ENCODE measurements around a stretch of chr1.

- PRO-cap, 2 experiments, result no peak in any of the 2 experiments
Observed at GRCh38 chr1:63903529-63904168, 129.8 kb downstream of the ROR1 start.

DNA sequence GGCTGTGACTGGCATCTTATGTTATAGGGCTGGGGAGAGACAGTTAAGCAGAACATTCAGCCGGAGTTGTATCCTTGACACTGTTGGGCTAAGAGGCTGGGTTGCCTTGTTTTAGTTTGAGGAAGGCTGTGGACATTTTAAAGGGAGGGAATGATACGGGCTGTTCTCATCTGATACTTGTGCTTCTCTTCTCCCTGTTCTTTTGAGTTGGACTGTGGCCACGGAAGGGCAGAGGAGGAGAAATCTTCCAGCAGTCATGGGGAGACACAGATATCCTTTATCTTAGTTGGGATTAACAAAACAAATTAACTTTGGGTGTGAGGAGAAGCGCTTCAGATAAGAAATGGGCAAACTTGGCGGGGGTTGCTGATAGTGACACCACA, 138.8 kb downstream of the ROR1 start:
- PRO-cap, 2 experiments, result no peak in any of the 2 experiments

DNA sequence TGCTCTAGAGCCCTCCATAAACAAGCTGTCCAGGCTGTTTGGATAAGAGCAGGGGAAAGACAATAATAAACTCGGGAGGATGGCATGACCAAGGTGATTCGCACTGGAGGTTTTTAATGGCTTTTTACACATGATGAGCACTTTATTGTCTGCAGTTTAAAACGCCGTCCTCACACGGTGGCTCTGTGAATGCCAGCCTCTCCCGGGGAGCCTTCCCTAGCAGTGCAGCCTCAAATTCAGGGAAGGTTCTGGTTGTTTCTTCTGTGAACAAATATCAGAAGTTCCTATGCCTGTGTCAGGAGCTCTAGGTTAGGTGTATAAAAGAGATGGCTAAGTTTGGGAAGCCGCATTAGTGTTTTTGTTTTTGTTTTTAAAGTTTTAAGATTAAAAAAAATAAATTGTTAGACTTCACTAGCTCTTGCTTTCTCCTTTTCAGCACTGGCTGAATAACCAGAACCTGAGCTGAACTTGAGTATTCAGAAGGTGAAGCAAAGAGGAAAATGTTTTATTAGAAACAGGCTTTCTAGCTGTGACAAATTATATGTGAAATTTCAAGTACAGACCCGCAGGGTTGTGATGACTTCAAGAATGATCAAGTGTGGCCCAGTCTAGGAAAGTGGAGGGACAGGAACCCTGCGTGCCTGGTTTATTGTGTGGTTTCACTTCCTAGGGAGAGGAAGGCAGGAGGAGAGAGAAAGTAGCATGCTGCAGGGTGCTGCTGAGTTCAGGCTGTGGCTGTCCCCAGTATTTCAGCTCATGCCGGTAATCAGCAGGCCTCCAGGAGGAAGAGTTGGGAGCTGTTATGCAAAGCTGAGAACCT, 140.1 kb downstream of the ROR1 start:
- PRO-cap, 2 experiments, result no peak in any of the 2 experiments

- PRO-cap, 2 experiments, result no peak in any of the 2 experiments
Observed at GRCh38 chr1:63928687-63928955, 154.8 kb downstream of the ROR1 start.

- PRO-cap, 2 experiments, result no peak in any of the 2 experiments
Observed at GRCh38 chr1:64019717-64020371, 183.6 kb upstream of the UBE2U start.

DNA sequence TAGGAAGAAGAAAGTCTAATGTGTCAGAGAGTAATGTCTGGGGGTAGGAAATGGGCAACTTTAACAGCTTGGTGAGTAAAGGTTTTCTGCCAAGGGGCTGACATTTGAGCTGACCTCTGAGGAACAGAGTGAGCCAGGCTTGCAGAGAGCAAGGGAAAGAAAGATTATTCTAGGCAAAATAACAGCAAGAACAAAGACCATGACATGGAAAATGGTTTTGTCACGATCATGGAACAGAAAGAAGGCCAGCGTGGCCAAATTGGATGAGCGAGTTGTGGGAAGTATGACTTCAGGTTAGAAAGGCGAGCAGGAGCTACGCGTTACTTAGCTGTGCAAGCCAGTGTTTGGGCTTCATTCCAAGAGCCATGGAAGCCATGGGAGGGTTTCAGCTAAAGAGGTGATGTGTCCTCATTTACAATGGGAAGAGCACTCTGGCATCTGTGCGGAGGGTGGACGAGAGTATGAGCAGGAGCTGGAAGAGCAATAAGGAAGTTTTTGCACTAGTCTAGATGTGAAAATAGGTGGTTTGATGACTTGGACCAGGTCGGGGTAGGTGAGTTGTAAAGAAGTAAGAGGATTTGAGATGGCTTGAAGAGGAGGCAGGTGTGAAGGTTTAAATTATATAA, 132.5 kb upstream of the UBE2U start:
- PRO-cap, 2 experiments, result no peak in any of the 2 experiments

DNA sequence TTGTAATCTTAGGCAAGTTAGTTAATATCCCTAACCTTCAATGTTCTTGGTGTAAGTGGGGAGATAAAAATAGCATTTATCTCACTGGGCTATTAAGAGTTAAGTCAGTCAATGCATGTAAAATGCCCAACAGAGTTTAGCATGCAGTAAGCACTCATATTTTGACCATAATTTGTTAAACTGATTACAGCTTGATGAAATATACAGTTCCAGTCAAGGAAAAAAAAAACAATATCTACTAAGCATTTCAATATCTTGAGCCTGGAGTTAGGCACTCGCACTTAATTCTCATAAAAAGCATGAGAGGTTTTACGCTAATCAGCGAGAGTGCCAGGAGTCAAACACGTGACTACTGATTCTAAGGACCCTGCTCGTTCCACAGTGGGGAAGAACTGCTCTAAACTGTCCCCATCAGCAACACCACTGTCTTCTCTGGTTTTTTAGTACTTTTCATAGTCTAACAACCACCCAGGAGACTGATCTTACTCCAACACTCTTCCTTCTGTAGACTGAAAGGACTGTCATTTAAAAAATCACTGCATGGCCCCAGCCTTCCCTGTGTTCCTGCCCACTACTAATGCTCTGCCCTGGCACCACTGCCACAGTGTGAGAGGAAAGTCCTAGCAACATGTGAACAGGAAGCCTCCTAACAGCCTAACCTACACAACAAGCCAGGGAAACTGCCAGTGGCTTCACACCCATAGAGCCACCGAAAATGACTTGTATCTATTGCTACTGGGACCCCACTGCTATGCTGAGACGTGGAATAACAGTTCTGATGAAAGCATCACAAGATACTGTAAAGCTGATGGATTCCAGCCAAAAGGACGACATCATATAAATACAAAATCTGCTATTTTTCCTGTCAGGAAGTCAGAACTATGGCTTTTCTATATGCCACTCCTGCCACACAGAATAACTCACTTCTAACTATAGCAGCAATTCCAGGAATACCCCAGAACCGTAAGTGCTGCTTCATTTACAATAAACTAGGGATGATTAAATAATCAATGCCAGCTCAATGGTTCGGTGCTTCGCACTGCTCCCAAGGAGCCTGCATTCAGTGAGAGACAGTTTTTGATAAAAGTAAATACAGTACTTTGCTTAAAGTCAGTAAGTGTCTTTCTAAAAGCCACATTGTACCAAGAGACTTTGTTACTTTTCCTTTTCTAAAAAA, 75.0 kb downstream of the JAK1 start:
- PRO-cap, 2 experiments, result no peak in any of the 2 experiments

GRCh38 chr1:64961320-64962163, 4.8 kb downstream of the JAK1 start:
- PRO-cap, 2 experiments, result no peak in any of the 2 experiments

DNA sequence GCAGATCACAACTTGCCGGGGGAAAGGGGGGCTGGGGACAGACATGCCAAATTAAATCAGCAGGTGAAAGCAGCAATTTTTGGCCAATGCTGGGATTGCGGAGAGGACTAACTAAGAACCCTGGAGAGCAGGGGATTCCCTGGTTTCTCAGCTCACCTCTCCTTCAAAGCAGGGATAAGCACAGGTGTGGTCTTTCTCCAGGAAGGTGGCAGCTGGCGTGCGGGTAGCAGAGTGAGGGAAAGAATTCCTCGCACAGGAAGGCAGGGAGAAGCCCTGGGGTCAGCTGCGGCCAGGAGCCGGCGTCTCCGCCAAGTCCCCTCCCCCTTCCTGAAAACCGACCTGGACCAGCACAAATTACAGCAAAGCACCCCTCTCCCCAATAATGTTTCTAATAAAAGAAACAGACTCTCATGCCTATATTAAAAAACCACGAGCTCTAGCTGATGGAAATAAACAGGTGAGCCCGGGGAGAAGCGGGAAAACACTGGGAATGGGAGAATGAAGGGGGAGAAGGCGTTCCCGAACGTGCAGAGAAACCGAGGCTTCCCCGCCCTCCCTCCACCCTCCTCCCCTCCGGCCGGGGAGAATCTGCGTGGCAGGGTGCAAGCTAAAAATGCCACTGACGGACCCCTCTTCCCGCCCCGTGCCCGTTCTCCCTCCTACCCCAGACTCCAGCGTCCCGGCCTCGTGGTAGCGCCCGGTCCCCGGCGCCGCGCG, 81.9 kb upstream of the AK4 start:
- PRO-cap, 2 experiments, result peak in 1 of 2 experiments; most common plus-strand start position 576 of the sequence (in 1); most common minus-strand start position 353 of the sequence (in 1)

- PRO-cap, 2 experiments, result peak in 2 of 2 experiments; most common plus-strand start chr1:65067934 (in 2); most common minus-strand start chr1:65067721 (in 2)
Observed at GRCh38 chr1:65067622-65067991, 80.4 kb upstream of the AK4 start.

DNA sequence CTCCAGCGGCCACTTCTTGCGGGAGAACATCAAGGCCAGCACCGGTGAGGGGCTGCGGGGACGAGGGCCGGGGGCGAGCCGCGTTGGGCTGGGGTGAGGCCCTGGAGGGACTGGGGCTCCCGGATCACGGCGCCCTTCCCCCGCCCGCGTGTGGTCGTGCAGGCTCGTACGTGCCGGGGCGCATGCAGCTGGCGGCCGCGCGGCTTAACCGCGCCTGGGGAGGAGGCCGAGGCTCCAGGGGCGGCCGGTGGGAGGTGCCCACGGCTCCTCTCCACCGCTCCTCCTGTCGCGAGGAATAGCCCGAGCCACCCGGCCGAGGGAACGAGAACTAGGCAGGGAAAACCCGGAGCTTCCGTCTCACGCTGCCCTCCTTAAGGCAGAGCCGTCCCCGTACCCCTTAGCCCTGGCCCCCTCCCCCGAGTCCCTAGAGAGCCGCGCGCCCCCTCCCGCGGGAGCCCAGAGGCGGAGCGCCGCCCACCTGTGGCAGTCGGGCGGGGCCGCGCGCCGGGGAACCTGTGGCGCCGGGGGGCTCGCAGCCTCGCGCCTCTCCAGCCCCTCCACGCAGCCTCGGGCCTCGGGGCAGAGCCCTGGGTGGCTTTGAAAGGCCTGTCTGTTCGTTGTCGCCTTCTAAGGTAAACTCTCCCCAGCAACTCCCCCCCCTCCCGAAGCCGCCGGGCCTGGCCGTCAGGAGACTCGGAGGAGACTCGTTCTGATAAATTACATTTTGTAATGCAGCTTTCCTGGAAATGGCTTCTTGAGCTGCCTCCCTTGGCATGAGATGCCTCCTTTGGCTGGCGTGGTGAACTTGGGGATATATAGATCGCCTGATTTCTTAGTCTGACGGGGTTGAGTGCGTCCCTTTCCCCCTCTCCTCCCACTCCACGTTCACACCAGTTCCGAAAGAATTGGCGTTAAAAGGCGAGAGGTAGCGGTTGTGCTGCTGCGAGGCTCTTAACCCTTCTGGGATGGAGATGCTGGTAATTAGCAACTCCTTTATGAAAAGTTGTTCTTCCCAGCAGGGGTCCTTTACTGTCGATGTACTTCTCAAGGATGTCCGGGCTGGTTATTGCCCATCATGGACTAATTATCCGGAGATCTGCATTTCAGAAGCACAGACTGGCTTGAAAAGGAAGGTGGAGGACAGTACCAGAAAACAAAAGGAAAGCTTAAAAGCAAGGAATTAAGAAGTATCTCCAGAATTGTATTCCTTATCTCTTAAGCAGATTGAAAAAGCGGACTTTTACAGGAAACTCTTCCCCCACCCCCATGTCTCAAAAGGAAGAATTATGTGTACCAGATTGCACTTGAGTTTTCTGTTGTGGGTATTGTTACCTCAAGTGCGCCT, 978 bp downstream of the AK4 start:
- PRO-cap, 2 experiments, result no peak in any of the 2 experiments

DNA sequence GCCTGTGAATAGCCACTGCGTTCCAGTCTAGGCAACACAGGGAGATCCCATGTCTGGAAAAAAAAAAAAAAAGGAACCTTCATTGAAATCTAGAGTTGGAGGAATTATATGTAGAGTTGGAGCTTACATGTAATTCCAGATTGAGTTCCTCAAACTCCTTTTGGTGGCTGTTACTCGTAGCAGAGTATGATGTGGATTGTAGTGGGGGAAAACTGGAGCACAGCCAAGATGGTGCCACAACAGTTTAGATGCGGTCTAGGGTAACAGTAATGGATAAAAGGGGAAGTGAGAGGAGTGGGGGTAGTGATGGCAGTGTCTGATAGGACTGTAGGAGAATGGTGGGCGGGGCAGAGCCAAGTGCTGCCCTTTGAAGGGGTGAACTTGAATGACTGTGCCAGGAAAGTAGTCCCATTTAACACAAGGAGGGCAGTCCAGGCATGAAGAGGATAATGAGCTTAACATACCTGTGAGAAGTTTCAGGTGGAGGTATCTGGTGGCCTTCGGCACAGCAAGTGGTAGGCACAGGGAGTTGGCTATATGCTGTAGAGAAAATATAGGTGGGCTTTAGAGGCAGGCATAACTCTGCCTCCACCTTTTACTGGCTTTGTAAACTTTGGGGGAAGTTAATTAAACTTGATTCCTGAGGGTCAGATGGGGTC, 17.6 kb downstream of the AK4 start:
- PRO-cap, 2 experiments, result no peak in any of the 2 experiments

DNA sequence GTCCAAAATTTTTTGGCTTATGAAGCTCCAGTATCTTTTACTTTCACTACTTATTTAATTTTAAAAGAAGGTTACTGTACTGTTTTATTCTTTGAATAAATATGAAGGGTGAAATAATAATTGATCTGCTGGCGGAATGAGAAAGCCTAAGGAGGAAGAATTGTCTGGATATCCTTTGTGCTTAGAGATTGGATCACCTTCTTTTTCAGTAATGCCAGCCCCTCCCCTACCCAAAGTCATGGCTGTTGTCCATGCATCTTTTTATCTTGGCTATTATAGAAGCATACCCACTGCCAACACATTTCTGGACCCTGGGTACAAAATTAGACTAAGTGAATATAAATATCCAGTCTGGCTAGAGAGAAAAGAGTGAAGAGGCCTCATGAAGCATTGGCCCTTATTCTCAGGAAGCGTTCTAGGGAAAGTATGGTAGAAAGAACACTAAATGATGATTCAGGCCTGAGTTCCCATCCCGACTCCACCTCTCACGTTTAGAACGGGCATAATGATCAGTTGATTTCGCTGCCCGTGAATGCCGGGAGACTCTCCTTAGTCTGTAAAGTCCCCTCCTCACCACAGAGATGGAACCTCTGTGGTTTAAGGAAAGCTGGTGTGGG, 28.1 kb downstream of the AK4 start:
- PRO-cap, 2 experiments, result no peak in any of the 2 experiments

DNA sequence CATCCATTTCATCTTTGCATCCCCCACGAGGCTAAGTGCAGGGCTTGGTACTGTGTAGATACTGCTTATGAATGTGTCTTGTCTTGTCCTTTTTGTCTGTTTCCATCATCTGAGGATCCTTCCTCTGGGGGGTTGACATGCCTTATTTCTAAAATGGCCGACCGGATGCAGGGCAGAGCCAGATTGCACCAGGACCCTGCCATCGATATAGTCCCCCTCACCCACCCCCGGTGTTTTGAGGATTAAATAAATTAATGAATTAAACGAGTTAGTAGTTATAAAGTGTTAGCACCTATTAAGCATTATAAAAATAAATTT, 53.6 kb upstream of the DNAJC6 start:
- PRO-cap, 2 experiments, result no peak in any of the 2 experiments

DNA sequence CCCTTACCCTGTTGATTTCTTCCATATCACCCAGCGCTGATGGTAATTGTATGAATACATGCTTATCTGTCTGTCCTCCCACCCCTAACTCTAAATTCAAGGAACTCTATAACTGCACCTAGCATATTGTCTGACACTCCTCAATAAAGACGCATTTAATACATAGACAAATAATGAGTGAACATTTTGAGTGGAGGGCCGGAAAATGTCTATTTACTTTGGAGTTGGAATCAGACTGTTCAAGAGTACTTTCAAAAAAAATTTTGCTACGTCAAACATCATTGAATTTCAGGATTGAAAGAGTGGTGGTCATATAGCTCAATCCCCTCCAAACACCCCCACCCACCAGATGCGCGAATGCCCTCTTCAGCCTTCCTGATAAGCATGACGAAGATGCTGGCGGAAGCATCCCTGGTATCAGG, 104.3 kb downstream of the LEPR start:
- PRO-cap, 2 experiments, result no peak in any of the 2 experiments

DNA sequence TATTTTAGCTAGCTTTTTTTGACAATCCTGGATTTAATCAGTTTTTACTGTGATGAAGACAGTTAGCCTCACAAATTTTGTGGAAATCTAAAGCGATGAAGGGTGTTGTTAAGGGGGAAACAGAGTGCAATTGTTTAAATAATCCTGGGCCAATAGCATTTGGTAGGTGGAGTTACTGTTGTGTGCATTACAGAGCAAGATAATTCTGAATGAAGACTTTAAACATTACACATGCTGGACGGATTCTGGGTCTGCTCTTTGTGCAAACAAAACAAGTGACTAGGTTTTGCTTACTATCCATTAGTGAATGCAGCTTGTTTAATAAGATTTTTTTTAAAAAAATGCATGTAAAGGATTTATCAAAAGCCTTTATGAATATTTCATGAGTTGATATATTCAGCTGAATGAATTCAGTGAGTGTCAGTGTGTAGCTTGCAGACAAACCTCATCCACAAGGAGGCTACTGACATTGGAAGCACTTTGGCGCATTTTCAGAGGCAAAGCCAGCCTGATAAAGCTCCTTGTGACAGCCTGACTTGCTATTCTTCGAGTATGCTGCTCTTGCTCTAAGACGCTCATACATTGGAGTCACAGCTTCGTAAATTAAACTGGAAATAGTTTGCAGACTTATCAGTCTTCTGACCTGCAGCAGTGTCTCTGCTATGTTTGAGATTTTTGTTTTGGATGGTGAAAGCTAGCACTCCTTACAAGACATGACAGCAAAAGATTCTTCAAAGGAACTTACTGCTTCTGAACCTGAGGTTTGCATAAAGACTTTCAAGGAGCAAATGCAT, 199.7 kb downstream of the PDE4B start:
- PRO-cap, 2 experiments, result no peak in any of the 2 experiments

GRCh38 chr1:66342518-66342717, 191.5 kb upstream of the SGIP1 start:
- PRO-cap, 2 experiments, result no peak in any of the 2 experiments

DNA sequence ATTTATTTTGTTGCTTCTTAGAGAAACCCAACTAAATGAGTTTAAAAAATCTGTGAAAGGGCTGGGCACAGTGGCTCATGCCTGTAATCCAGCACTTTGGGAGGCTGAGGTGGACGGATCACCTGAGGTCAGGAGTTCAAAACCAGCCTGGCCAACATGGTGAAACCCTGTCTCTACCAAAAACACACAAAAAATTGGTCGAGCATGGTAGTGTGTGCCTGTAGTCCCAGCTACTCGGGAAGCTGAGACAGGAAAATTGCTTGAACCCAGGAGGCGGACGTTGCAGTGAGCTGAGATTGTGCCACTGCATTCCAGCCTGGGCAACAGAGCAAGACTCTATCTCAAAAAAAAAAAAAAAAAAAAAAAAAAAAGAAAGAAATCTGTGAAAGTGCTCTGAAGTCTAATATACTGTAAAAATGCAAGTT, 164.1 kb upstream of the SGIP1 start:
- PRO-cap, 2 experiments, result peak in 1 of 2 experiments; most common plus-strand start position 194 of the sequence (in 1)

- PRO-cap, 2 experiments, result no peak in any of the 2 experiments
Observed at GRCh38 chr1:66436474-66437076, 97.4 kb upstream of the SGIP1 start.

DNA sequence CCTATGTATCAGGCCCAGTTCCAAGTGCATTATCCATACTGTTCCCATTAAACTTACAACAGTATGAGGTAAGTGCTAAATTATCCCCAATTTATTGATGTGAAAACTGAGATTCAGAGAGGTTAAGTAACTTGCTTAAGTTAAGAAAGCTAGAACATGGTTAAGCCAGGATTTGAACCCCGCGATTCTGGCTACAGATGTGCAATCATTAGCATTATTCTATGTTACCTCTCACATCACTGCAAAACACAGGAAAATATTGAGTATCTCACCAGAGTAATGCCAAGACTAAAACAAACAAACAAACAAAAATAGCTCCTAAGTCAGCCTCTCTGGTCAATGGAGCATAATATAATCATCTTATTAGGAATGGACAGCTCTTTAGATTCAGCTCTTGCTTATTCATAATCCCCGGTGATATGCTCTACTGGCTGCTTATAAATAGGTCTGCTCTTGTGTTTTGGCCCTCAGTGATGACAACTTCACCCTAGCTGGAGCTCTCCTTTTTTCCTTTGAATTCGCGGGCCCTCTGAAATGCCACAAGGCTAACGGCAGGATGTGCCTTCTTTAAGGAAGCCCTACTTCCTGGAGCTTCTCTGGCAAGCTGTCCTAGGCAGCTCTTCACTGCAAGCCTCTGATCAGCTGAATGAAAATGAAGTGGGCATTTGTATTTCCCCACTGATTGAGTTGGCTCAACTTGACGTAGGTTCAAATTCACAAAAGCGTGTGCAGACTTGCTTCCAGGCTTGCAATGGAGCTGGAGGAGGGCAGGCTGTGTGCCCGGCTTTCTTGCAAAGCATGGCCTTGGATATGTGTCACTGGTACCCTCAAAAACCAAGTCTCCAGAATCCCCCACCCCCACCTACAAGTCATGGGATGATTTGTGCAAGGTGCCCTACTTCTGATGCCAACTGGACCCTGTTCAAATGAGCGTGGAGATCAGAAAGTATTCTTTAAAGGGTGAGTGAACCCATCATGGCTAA, 22.1 kb downstream of the SGIP1 start:
- PRO-cap, 2 experiments, result no peak in any of the 2 experiments

Measured in cytotoxic T cell (primary cell).